REH cell (cell line): Measurements from ENCODE around the gene CD38.

- PRO-cap = no peak
Measured at GRCh38 chr4:10020615-10021326, 526 bp downstream of the SLC2A9 start.

GRCh38 chr4:10092220-10093360 lies 24.0 kb downstream of the WDR1 start:
- PRO-cap = no peak

GRCh38 chr4:10461185-10461866 lies 4.1 kb upstream of the ZNF518B start:
- PRO-cap = no peak

DNA sequence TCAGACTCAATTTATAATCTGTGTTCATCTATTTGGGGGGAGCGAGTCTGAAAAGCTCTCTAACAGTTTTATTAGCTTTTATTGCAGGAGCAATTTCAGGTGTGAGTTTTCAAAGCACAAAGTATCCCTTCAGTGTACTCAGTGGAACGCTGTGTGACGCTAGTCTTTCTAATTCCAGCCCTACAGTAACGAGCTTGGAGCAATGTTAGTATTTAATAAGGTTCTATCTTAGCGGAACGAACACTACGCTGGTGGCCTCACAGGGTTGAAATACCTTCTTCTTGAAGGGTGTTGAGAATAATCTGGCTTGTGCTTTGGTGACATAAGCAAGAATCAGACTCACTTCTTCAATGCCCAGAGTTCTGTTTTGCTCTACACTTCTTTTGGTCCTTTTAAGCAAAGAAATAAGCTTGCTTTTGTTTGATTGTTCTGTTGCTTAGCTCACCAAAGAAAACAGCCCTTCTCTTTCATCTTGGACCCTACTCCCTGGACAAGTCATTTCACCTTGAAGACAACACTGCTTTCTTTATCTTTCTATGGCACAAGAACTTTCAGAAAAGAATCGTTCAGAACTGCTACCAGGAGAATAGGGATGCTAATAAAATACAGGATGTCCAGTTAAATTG lies 8.2 kb downstream of the HS3ST1 start:
- PRO-cap = no peak

- PRO-cap = no peak
Measured at GRCh38 chr4:12393781-12394213, 965.1 kb upstream of the HS3ST1 start.

- PRO-cap = no peak
Measured at GRCh38 chr4:13544558-13545297, 420 bp upstream of the NKX3-2 start.

GRCh38 chr4:13582440-13583311 lies 38.4 kb upstream of the NKX3-2 start:
- PRO-cap = no peak

DNA sequence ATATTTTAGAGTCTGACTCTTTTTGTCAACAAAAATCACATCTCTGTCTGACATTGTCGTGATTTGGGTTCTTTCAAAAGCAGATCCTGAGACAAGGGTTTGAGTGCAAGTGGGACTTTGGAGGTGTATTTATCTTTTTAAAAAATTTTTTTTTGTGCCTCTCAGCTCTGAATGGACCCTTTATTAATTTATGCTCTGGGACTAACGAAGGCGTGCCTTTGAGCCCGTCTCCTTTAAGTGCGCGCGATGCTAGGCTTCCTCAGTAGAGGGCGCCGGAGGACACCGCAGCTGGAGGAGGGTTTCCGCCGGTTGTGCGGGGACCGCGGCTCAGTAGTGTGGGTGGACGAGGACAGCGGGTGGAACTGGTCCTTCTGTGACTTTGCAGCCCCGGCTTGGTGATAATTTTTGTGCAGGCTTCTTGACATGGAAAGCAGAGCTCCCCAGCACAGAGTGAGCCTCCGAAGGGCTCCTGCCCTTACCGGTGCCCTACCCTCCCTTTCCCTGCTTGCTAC lies 26.5 kb upstream of the BOD1L1 start:
- PRO-cap = unidirectional peak, plus-strand start at position 328 of the sequence

GRCh38 chr4:14165532-14166127 lies 538.1 kb upstream of the BOD1L1 start:
- PRO-cap = no peak

DNA sequence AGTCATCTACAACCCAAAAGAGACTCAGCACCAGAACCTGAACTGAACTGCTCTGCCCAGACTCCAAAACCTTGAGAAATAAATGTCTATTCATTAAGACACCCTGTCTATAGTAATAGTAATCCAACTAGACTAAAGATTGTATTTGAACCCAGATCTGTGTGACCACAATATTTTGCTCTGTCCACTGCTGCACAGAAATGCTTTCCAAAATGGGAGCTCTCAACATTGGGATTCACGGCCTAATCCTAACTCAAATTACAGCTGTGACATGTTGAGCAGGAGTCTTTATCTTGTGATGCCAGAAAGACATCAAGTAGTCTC lies 644.6 kb upstream of the CPEB2 start:
- PRO-cap = no peak

- PRO-cap = no peak
Measured at GRCh38 chr4:14841594-14842268, 160.6 kb upstream of the CPEB2 start.

- PRO-cap = no peak
Measured at GRCh38 chr4:14856130-14856882, 146.0 kb upstream of the CPEB2 start.

GRCh38 chr4:14877109-14877990 lies 124.9 kb upstream of the CPEB2 start:
- PRO-cap = no peak

DNA sequence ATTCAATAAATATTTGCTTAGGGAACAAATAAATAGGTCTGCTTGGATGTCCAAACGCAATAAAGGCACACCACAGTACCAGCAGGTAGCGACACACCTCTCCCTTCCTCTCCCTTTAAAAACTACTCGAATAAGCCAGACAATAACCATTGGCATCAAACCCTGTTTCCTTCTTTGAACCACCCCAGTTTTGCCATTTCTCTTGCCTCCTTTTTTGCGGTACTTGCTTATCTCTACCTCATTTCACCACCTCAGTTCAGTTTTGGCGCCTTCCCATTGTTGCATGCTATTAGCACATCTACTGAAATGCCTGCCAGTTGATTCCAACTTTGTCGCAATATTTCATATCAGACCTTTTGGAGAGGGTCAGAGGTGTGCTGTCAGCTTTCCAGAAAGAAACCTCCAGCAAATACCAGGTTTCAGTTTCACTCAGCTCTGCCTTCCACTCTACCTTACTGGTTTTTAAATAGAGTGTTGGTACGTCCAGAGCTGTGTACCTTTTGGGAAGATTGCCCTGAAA lies 92.0 kb upstream of the CPEB2 start:
- PRO-cap = no peak

- PRO-cap = no peak
Measured at GRCh38 chr4:15428483-15428871, 644 bp downstream of the C1QTNF7 start.

DNA sequence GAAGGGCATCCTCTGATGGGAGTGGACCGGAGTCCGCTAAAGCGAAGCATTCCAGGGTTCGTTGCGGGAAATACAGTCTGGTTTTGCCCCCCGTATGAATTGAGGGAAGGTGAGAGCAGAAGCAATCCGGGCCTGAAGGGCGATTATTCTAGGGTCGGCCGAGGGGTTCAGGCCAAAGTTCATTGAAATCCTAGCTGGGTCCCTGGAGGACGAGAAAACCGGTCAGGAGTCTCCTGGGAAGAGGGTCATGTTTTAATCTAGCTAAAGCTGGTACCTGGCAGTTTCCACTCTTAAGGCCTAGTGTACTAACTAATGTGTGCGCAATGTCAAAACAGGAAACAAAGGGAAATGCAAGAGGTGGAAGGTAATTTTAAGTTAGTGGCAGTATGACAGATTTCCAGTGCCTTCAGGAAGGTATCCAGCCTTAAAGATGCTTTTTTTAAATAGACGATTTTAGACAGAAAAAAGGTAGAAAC lies 324 bp downstream of the FAM200B start:
- PRO-cap = no peak

- PRO-cap = bidirectional peak, plus-strand start at chr4:15778336, minus-strand start at chr4:15778159; bidirectional peak, plus-strand start at chr4:15778499, minus-strand start at chr4:15778512; bidirectional peak, plus-strand start at chr4:15778679, minus-strand start at chr4:15778627
Measured at GRCh38 chr4:15777897-15778716, at the start of gene CD38. TSS of gene CD38 (plus strand) at chr4:15778328.

DNA sequence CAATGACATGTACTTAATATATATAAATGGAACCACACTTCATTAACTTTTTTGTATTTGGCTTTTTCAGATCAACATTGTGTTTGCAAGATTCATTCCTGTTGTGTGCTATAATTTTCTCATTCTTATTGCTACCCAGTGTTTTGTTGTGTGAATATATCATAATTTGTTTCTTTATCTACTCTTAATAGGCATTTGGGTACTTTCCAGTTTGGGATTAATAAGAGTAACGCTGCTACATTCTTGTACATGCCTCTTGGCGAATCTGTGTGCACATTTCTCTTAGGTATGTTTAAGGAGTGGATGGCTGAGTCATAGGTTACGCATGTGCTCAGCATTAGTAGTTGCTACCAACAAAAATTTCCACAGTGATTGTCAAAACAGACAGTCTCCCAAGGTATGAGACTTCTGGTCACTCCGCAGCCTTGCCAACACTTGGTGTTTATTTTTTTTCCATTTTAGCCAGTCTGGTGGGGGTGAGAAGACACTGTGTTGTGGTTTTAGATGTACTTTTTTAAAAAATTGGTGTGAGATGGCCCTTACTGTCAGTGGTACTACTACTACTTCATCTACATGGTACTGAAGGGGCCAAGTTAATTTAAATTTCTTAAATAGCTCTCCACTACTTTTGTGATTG lies 44.6 kb downstream of the FGFBP1 start:
- PRO-cap = no peak

- PRO-cap = no peak
Measured at GRCh38 chr4:16032898-16033259, 50.9 kb downstream of the PROM1 start.

GRCh38 chr4:16142675-16143272 lies 59.0 kb upstream of the PROM1 start:
- PRO-cap = no peak